Neural cell (in vitro differentiated cells): ENCODE measurements around a stretch of chr14.

DNA sequence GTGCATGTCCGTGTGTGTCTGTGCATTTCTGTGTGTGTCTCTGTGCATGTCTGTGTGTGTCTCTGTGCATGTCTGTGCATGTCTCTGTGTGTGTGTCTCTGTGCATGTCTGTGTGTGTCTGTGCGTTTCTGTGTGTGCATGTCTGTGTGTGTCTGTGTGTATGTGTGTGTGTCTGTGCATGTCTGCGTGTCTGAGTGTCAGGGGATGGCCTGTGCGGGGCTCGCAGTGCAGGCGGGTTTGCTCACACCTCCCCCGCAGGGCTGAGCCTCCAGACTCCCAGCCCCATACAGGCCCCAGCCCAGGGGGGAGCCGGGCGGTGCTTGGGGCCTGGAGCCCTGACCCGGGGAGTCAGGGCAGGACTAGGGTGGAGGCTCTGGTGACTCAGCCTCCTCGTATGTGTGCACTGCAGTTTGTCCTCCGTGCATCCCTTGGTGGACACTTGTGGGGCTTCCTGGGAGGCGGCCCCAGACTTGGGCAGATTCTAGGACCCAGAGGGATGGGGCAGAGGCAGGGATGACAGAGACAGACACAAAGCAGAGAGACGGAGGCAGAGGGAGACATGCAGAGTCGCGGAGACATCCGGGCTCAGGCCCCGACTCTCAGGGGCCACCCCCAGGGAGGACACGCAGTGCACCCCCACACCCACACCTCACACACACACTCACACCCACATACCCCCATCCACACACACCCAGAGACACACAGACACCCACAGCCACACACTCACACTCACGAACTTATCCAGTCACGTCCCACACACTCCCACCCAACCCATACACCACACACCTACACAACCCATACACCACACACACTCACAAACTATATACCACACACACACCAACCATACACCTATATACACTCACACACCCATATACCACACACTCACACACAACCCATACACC, 42.1 kb downstream of the TMEM121 start:
- RAMPAGE, long total RNA: no peak

- RAMPAGE, long total RNA: no peak
These were observed 121.9 kb downstream of the TMEM121 start for GRCh38 chr14:105648209-105648706.

GRCh38 chr14:105707721-105708775, 181.7 kb downstream of the TMEM121 start:
- RAMPAGE, long total RNA: no peak

- RAMPAGE, long total RNA: no peak
These were observed 335.5 kb downstream of the TMEM121 start for GRCh38 chr14:105861636-105862589.

DNA sequence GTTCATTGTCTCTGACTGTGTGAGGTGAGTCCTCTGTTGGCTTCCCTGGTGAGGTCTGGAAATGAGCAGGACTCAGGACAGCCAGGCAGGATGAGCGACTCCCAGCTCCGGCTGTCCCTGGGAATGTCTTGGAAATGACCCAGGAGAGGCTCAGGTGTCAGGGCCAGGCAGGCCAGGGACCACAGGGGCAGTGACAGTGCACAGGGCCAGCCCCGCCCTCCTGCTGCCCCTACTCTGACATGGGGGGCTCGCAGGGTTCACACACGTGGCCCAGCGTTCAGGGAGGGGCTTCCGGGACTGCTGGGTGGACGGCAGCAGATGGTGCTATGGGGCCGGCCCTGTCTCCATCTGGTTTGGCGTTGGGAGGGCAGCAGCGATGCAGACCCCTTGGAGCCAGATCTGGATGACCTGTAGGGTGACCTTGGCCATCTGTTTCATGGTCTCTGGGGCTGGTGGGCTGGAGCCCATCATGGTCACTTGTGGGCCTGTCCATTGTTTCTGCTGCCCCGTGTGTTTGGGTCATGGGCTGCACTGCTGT, 359.0 kb downstream of the TMEM121 start:
- RAMPAGE, long total RNA: no peak

DNA sequence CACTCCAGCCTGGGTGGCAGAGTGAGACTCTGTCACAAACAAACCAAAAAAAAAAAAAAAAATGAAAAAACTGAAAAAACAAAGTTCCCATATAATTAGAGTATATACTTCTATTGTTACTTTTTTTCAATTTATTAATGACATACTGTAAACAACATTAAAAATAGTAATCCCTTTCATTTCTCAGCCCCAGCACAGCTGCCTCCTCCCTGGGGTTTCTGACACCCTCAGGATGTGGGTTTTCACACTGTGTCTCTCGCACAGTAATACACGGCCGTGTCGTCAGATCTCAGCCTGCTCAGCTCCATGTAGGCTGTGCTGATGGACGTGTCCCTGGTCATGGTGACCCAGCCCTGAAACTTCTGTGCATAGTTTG, 459.9 kb downstream of the TMEM121 start:
- RAMPAGE, long total RNA: no peak

GRCh38 chr14:105986706-105987289, 460.4 kb downstream of the TMEM121 start:
- RAMPAGE, long total RNA: no peak

DNA sequence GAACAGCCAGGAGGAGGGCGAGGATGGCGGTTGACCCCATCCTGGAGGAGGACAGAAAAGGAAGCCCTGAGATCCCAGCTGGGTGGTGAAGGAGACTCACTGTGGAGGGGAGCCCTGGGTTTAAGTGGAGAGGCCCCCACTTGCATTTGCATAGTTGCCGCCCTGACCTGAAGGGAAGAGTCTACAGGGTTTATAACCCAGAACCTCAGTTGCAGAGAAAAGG, 581.9 kb downstream of the TMEM121 start:
- RAMPAGE, long total RNA: no peak

DNA sequence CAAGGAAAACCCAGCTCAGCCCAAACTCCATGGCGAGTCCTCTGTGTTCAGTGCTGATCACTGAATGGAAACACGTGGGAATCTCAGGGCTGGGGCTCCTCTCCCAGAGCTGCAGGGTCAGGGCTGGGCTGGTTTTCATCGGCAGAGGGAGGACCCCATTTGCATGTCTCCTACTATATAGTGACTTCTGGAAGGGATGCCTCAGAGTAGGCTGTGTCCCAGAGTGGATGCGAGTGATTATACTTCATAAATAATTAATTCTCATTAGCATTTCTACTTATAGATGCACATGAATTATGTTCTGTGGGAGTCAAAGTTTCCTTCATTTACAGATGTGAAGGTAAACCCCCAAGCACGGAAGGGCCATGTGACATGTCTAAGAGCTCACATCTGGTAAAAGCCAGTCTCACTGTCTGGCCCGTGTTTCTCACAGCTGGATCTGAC, 685.0 kb downstream of the TMEM121 start:
- RAMPAGE, long total RNA: no peak

GRCh38 chr14:106276920-106277409, 750.6 kb downstream of the TMEM121 start:
- RAMPAGE, long total RNA: no peak

- RAMPAGE, long total RNA: no peak
These were observed 808.7 kb downstream of the TMEM121 start for GRCh38 chr14:106334838-106335739.

DNA sequence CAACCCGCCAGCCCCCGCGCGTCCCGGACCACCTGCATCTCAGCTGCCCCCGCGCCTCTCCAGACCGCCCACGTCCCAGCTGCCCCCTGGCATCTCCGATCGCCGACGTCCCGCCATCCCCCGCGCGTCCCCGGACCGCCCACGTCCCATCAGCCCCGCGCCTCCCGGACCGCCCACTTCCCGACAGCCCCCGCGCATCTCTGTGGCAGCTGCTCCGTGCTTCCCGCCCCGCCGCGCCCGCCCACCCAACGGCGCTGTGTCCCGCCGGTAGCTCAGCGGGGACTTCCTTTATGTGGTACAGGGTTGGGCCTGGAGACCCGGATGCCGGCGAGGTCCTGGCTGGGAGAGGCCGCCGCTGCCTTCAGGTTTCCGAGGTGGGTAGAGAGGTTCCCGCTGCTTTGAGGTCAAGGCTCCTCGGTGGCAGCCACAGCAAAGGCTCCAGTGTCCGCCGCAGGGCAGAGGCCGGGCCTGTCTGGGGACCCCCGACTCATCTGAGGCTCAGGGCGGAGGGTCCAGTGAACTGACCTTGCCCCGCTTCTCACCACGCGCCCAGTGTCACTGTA, 956.0 kb downstream of the TMEM121 start:
- RAMPAGE, long total RNA: no peak